ENCODE results near the genes RGS7BP and TRIM23.

DNA sequence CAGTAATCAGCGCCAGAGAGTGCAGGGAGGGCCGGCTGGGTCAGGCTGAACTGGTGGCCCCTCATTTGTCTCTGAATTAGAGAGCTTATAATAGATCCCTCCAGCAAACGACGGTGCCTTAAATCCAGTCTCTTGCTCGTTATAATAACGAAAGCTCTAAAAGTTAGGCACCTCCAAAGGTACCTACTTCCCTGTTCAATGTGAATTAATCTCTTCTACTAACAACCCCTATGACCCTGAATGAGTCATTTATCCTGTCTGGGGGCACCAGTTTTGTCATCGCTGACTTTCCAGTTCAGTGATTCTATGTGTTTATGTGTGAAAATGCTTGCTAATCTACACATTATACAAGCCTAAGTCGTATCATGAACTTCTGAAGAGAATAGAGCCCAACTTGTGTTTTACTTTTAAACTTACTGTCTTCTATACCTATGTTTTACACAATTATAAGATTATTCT is 2.3 kb upstream of the ZSWIM6 start:
- RRBS: 61% methylated on average over 2 of the region's 8 CpGs

DNA sequence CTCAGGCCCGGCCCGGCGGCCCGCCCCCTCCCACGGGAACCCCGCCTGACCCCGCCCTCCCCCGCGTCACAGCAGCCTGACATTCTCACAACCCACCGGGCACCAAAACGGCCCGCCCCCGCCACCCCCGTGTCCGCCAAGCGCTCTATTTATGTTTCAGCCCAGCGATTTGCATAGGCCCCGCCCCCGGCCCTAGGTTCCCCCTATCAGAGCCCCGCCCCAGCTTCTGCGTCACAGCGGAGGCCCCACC is 242 bp upstream of the ZSWIM6 start:
- RRBS: 2% methylated on average over 15 of the region's 22 CpGs

DNA sequence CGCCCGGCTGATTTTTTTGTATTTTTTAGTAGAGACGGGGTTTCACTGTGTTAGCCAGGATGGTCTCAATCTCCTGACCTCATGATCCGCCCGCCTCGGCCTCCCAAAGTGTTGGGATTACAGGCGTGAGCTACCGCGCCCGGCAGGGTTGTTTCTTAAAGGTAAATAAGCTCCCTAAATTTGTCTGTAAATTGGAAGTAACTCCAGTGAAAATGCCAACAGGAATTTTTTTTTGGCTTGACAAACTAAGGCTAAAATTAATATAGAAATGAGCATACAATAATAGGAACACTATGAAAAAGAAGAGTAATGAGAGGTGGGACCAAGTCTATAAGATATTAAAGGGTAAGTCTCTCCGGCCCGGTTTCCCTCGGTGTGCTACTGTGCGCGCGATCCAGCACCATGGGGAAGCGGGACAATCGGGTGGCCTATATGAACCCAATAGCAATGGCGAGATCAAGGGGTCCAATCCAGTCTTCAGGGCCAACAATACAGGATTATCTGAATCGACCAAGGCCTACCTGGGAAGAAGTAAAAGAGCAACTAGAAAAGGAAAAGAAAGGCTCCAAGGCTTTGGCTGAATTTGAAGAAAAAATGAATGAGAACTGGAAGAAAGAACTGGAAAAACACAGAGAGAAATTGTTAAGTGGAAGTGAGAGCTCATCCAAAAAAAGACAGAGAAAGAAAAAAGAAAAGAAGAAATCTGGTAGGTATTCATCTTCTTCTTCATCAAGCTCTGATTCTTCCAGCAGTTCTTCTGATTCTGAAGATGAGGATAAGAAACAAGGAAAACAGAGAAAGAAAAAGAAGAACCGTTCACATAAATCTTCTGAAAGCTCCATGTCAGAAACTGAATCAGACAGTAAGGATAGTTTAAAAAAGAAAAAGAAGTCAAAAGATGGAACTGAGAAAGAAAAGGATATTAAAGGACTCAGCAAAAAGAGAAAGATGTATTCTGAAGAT is 42.9 kb downstream of the ZSWIM6 start:
- RRBS: no CpG with 5 or more reads among the region's 21 CpGs

DNA sequence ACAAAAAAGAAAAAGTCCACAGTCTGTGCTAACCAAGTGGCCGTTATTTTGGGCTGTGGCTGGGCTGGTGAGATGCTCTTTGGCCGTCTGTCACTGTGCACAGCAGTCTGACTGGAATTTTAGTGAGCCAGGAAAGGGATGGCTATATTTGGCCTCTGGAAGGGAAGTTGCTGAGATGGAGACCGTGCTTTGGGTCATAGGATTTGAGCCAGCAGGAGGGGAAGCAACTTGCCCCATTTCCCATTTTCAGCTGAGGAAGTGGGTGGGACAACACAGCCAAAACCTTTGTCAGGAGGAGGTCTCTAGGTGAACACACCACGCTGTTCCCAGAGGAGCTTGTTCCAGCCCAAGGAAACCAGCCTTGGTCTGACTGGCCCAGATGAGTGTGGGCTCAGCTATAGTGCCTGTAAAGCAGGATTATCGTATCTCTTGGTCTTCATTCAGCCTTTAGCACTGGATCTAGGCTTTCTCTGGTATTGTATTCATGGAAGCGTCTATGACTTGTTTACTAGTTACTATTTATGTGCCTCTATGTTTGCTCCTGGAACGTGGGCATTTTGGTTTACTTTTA is 334.3 kb downstream of the ZSWIM6 start:
- RRBS: no CpG with 5 or more reads among the region's 7 CpGs

DNA sequence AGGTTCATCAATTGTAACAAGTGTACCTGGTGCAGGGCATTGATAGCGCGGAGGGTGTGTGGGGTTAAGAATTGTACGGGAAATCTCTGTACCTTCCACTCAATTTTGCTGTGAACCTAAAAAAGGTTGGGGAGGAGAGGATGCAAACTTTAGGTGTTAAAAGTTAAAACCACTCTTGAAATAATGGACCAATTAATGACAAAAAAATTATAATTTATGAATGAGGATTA is 10.6 kb downstream of the KIF2A start:
- RRBS: no CpG with 5 or more reads among the region's 3 CpGs

- RRBS: no CpG with 5 or more reads among the region's 2 CpGs
Measured at GRCh38 chr5:62390133-62390810, 13.4 kb downstream of the DIMT1 start.

DNA sequence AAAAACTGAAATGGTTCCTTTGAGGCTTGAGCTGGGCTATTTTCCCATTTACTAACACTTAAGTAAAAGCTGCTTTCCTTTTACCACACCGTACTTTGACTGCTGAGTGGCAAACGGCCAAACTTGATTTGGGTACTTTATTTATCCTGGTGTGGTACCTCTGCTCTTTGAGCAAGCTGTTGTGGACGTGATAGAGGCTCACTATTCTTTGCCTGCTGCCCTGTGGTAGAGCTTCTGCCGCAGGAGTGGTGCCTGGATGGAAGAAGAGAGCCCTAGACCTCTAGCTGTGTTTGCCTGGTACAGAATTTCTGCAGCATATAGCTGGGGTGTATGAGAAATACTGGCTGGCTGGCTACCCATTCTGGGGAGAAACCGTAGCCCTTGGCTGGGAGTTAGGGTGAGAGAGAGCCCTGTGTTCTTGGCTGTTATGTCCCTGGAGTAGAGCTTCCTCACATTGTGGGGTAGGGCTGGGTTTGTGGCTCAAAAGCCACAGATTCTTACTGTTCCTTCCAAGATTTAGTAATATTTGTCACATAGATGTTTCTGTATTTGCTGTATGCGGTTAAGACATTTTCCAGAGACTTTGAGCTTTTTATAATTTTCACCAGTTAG is 19.6 kb downstream of the IPO11 start:
- RRBS: no CpG with 5 or more reads among the region's 6 CpGs

GRCh38 chr5:62527669-62528445 is 50.8 kb upstream of the LRRC70 start:
- RRBS: no CpG with 5 or more reads among the region's 3 CpGs

DNA sequence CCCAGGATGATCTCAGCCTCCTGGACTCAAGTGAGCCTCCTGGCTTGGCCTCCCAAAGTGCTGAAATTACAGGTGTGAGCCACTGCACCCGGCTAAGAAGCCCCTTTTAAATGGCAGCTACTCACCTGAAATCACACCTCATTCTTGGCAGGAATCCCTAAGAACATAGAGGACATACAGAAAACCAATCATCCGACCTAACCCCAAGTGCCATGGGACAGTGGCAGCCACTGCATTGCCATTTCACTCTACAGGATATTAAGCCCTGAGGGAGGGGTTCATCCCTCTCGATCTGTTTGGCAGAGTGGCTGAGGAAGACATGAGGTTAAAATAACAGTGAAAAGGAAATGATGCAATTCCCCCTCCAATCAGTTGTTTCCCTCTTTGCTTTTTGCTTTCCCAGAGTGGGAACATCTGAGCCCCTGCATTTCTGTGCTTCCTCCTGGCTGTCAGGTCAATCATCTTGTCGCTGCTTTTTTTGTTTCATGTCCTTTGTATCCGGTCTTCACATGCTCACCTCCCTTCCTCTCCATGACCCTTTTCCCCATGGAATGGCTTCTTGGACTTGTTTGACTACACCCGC is 74.8 kb downstream of the LRRC70 start:
- RRBS: no CpG with 5 or more reads among the region's 6 CpGs

- RRBS: 3% methylated on average over 35 of the region's 75 CpGs
Measured at GRCh38 chr5:64505867-64506836, at the start of gene RGS7BP. TSS of gene RGS7BP (plus strand) at chr5:64506015.

DNA sequence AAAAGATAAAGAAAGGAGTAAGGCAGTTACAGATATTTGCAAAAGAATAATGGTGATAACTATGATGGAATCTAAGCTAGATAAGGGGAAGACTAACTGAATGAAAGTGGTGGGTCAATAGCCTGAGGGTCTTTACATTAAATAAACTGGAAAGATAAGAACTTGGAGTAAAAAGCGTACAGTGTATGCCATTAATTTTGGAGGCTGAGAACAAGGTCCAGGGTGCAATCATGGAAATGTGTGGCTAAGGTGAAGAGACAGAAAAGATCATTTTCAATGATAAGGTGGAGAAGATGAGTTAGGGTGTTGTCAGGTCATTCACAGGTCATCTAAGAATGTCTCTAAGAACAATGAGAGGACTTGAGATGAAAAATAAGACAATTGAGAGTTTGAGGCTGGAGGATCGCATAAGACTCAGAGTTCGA is 37.6 kb downstream of the SREK1IP1 start:
- RRBS: no CpG with 5 or more reads among the region's 3 CpGs

- RRBS: no CpG with 5 or more reads among the region's 1 CpG
Measured at GRCh38 chr5:65036346-65036545, 267.5 kb downstream of the CWC27 start.

GRCh38 chr5:65101472-65102144 is 332.9 kb downstream of the CWC27 start:
- RRBS: no CpG with 5 or more reads among the region's 10 CpGs

GRCh38 chr5:65102383-65102636 is 333.6 kb downstream of the CWC27 start:
- RRBS: no CpG with 5 or more reads among the region's 3 CpGs

- RRBS: no CpG with 5 or more reads among the region's 37 CpGs
Measured at GRCh38 chr5:65623761-65624534, at the start of gene TRIM23. TSS of gene TRIM23 (minus strand) at chr5:65624333.

DNA sequence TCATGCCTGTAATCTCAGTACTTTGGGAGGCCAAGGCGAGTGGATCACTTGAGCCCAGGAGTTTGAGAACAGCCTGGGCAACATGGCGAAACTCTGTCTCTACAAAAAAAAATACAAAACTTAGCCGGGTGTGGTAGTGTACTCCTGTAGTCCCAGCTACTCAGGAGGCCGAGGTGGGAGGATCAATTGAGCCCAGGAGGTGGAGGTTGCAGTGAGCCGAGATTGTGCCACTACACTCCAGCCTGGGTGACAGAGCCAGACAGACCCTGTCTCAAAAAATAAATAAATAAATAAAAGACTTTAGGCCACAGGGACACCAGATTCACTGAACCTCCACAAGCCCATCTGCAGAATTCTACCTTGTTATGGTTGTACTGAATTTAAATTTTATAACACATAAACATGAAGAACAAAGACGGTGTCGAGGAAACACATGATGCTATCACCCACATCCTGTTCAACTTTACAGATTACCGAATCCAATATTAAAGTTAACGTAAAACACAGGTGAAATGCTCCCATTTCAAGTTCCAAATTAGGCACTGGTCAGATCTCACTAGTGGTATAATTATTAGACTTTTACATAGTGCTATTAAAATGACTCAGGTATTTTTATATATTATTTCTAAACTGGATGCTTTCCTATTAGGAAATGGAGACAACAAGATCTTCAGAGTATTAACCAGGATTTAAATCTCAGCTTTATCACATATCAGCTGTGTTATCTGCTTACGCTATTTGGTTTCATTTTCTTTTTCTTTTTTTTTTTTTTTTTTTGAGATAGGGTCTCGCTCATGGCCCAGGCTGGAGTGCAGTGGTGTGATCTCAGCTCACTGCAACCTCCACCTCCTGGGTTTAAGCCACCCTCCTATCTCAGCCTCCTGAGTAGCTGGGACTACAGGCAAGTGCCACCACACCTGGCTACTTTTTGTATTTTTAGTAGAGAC is 2.3 kb downstream of the SGTB start:
- RRBS: no CpG with 5 or more reads among the region's 11 CpGs

DNA sequence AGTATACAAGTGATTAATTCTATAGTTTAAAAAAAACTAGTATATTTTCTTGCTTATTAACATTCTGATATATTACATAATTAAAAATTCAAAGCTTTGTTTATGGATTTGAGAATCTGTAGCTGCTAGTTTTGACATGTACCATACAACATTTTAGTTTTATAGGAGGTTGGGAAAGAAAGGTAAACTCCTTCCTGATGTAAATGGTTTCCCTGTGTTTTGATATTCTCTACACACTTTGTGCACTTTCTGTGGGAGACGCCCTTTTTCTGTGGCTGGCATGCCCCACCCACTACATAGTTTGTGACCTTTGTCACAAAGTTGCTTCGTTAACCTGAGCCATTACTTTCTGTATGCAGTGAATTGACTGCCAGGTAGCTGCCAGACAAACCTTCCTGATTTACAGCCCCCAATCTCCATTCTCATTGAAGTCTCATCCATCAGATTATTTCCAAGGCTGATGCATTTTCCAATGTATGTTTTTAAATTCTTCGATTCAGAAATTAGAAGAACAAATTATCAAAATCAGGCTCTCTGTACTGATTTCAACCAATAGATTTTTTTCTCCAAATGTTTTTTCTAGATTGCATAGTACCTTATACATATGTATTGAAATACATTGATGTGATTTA is 90.7 kb downstream of the NLN start:
- RRBS: no CpG with 5 or more reads among the region's 3 CpGs

- RRBS: no CpG with 5 or more reads among the region's 4 CpGs
Measured at GRCh38 chr5:65825100-65825681, 101.2 kb upstream of the ERBIN start.

- RRBS: no CpG with 5 or more reads among the region's 5 CpGs
Measured at GRCh38 chr5:65830448-65831431, 95.6 kb upstream of the ERBIN start.

- RRBS: no CpG with 5 or more reads among the region's 14 CpGs
Measured at GRCh38 chr5:66053912-66054981, 89.9 kb upstream of the SREK1 start.

All from T47D (cell line).